SK-N-SH (cell line): Measurements from ENCODE around the genes DDN, DHH and LMBR1L.

DNA sequence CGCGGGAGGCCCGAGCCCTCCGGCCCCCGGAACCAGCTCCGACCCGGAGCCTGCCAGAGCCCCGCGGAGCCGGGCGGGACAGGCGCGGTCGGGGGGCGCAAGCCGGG, 326 bp downstream of the HDAC7 start:
- RRBS, result 3% methylated on average over 5 of the region's 16 CpGs
CAGE:
- cytosol, long polyA plus RNA, result no peak
- long polyA plus RNA, result no peak
- nucleus, long polyA plus RNA, result no peak

GRCh38 chr12:47820956-47821661, 1.4 kb upstream of the HDAC7 start:
- RRBS, result 9% methylated on average over 2 of the region's 15 CpGs
CAGE:
- cytosol, long polyA plus RNA, result no peak
- long polyA plus RNA, result no peak
- nucleus, long polyA plus RNA, result no peak

DNA sequence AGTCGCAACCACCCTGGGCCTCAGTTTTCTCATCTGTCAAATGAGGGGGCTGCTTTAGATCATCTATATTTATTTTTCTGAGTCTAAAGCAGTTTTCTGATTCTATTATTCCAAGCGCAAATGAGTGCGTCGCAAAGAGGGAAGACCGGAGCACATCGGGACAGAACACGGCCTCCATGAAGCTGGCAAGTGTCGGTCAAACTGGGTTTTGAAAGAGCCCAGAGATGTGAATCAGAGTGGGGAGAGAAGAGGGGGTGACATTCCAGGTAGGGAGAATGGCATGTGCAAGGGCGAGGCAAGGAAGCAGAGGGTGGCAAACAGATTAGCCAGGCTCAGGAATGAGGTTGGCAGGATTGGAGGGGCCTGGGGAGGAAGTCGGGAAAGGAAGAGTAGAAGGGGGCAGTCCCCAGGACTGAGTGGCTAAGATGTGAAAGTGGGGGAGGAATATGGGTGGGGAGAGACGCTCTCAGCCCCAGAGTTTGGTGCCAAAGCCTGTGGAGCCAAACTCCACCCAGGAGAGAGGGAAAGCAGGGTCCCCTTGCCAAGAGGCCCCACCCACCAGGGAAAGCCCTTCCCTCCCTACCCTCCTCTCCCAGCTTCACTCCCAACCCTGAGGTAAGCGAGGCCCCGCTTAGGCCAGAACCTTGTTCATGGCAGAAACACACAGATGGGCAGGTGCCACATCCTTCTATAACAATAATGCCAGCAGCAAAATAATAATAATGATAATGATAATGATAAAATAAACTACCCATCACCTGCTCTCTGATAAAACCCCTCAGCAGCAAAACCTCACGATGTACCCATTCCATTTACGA, 5.5 kb upstream of the HDAC7 start:
- RRBS, result no CpG with 5 or more reads among the region's 15 CpGs
CAGE:
- cytosol, long polyA plus RNA, result no peak
- long polyA plus RNA, result no peak
- nucleus, long polyA plus RNA, result no peak

DNA sequence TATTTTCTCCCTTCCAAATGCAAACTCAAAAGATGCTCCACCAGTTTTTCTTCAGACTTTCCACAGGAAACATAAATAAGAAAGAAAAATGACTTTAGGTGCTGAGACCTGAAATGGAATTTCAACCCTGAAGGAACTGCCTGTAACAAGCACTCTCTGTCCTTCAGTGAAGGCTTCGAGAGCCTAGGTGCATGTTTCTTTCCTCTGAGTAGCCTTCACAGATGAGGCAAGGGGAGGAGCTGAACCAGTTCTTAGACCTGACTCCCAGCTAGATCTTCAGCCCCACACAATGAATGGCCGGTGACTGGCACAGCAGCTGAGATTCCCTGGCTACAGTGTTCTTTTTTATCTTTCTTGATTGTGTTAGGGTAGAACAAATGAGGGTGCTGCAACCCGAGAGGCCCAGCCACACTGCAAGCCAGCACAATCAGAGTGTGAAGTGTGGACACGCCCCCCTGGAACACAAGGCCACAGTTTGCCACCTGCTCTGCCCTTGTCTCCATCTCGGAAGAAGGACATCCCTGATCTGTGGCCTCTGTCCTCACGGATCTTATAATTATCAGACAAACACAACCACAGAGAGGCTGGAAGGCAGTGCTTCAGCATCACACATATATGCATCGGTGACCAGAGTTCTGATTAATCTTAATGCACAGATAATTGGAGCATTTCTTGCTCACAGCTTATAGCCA, 19.1 kb upstream of the COL2A1 start:
- RRBS, result no CpG with 5 or more reads among the region's 7 CpGs
CAGE:
- cytosol, long polyA plus RNA, result no peak
- long polyA plus RNA, result no peak
- nucleus, long polyA plus RNA, result no peak

DNA sequence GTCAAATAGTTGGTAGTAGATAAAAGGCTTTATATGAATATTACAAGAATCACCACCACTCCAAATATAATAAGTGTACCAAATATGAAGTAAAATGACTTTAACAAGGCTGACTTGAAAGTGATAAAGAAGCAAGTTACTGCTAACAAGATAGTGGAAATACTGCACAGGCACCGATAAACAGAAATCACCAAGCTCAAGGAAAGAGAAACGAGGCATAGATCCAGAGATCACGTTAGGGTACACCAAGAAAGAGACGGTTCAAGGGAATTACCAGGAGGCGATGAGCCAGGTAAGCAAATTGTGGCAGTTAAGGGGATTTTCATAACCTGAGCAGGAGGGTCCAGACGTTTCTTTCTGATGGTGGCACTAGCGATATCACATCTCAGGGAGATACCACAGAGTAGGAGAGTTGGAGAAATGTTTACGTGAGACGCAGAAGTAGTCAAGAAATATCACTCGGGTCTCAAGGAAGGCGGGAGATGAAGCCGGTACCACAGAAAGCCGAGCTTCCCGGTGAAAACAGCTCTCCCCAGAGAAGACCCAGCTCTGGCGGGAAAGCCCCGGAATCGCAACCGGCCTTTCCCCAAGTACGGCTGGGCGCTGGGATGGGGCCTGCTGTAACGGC, 637 bp downstream of the SENP1 start:
- RRBS, result no CpG with 5 or more reads among the region's 21 CpGs
CAGE:
- cytosol, long polyA plus RNA, result no peak
- long polyA plus RNA, result no peak
- nucleus, long polyA plus RNA, result no peak

DNA sequence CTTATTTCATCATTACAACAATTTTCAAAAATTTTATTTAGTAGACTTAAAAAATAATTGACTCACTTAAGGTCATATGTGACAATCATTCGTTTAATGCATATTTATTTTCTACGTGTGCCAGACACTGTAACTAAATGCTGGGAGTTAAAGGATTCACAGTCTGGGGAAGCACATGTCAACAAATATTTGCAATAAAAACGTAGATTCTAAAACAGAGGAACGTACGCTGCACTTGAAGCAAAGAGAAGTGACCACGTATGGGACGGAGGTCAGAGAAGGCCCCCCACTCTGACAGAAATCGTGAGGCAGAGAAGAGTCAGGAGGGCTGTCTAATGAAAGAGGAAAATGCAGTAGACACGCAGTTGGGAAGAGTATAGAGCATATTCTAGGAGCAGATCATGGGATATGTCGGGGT, 1.1 kb upstream of the ZNF641 start:
- RRBS, result no CpG with 5 or more reads among the region's 10 CpGs
CAGE:
- cytosol, long polyA plus RNA, result no peak
- long polyA plus RNA, result no peak
- nucleus, long polyA plus RNA, result no peak

DNA sequence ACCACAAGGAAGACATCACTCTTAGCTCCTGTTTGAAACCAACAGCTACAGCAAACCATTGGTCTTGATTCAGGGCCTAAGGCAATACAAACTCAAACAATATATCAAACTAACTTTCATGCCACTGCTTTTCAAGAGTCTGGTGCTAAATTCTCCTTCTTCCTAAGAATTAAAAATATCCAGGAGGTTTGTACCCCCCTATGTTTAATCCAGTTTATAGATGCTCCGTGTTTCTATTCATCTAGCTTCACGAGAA, 25.4 kb downstream of the KANSL2 start:
- RRBS, result no CpG with 5 or more reads among the region's 2 CpGs
CAGE:
- cytosol, long polyA plus RNA, result no peak
- long polyA plus RNA, result no peak
- nucleus, long polyA plus RNA, result no peak

- RRBS, result no CpG with 5 or more reads among the region's 12 CpGs
CAGE:
- cytosol, long polyA plus RNA, result no peak
- long polyA plus RNA, result no peak
- nucleus, long polyA plus RNA, result no peak
Measured at GRCh38 chr12:48777927-48778705, 10.8 kb downstream of the ADCY6 start.

GRCh38 chr12:48814613-48815077, 3.7 kb upstream of the CACNB3 start:
- RRBS, result 1% methylated on average over 16 of the region's 42 CpGs
CAGE:
- cytosol, long polyA plus RNA, result no peak
- long polyA plus RNA, result no peak
- nucleus, long polyA plus RNA, result no peak

- RRBS, result no CpG with 5 or more reads among the region's 10 CpGs
CAGE:
- cytosol, long polyA plus RNA, result no peak
- long polyA plus RNA, result no peak
- nucleus, long polyA plus RNA, result no peak
Measured at GRCh38 chr12:48850865-48851309, 1.1 kb downstream of the DDX23 start.

- RRBS, result 4% methylated on average over 9 of the region's 35 CpGs
CAGE:
- cytosol, long polyA plus RNA, result no peak
- long polyA plus RNA, result no peak
- nucleus, long polyA plus RNA, result no peak
Measured at GRCh38 chr12:48999259-49000218, at the start of gene DDN. Gene DDN, minus strand, starts transcription at chr12:48999375.

DNA sequence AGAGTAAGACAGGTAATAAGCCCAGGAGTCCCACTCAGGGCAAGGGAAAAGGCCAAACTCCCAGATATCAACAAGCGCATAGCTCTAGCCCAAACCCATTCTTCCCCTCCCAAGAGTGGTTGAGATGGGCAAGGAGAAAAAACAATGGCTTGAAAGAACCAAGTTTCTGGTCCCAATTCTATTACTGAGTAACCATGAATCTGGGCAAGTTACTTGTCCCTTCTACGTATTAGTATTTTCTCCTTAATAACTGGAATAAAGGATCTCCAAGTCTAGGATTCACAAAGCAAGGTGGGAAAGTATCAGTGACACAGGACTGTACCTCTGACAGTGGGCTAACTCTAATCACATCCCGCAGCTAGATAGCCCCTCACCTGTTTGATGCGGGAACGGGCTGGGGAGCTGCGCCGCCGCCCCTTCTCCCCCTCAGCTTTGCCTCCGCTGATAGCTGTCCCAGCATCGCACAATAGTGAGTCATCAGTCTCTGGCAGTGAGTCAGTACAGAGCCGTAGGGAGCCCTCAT, 11.2 kb downstream of the KMT2D start:
- RRBS, result no CpG with 5 or more reads among the region's 11 CpGs
CAGE:
- cytosol, long polyA plus RNA, result no peak
- long polyA plus RNA, result no peak
- nucleus, long polyA plus RNA, result no peak

DNA sequence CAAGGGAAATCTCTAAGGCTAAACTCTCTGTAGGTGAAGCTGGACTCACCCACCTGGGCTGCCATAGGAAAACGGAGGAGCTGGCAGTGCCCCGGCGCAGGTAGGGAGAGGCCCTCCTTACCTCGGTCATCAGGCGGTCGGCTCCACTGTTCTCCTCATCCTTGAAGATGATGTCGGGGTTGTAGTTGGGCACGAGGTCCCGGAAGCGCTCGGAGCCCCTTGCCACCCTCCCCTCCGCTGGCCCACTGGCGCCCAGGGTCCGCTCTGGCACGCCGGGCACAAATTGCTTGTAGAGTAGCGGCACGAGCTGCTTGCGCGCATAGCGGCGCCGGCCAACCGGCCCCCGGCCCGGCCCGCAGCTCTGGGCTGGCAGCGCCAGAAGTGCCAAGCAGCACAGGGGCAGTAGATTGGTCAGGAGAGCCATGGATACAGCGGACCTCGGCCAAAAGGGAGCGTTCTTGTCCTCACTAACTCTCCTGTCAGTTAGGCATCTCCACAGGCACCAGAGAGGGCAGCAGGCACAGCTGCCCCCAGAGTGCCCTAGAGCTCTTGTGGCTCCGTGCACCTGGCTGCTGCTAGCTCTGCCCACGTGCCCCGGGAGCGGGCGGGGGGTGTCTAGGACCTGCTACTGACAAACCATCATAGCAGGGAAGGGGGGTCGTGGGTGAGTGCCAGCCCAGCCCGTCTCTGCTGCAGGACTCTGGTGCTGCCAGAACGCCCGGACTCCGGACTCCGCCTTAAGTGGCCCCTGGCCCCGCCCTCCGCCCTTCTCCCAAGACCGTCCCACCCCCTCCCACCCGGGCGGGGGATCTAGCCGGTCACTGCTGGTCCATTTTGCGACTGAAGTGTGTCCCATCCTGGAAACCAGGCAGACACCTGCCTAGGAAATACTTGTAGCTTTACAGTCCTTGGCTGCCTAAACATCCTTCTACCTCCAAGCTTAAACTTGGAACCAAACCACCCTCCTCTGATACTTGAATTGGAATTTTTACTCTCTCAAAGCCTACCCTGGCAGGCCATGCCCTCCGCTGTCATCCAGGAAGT, at the start of gene DHH:
Gene DHH (minus strand): TSS at position 713 of the 1,044 bp plus-strand sequence.
- RRBS, result 7% methylated on average over 24 of the region's 50 CpGs
CAGE:
- cytosol, long polyA plus RNA, result no peak
- long polyA plus RNA, result no peak
- nucleus, long polyA plus RNA, result no peak

DNA sequence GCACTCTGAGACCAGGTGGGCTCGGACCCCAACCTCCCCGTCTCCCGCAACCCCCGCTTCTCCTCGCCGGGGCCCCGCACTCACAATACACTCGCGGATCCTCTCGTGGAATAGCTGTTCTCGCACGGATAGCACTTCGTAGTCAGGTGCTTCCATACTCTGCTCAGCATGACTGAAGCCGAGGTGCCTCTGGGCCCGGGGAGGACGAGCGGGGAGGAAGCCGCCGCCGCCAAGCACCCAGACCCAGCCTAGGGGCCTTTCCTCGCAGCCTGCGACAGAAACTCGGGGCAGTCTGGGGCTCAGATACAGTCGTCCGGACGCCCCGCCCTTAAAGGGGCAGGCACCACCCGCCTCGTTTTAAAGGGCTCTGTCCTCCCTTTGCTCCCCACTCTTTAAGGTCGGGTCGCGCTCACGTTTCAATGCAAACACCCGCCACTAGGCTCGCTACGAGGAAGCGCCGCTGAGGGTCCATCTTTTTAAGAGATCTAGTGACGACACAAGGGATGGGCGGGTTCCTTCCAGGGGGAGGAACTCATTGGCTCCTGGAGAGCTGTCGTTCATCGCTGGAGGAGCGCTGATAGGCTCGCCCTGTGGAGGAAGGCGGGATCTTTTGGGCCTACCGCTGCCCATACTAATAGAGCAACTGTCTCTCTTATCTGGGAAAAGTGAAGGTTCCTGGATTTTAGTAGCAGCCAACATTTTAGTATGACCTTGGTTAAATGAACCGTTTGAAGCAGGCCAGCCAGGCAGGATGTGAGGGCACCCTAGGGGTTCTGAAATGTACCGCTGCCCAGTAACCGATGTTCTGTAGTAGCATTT, at the start of gene LMBR1L:
Gene LMBR1L (minus strand): TSS at position 448 of the 819 bp plus-strand sequence.
- RRBS, result 0% methylated on average over 14 of the region's 49 CpGs
CAGE:
- cytosol, long polyA plus RNA, result no peak
- long polyA plus RNA, result no peak
- nucleus, long polyA plus RNA, result no peak

DNA sequence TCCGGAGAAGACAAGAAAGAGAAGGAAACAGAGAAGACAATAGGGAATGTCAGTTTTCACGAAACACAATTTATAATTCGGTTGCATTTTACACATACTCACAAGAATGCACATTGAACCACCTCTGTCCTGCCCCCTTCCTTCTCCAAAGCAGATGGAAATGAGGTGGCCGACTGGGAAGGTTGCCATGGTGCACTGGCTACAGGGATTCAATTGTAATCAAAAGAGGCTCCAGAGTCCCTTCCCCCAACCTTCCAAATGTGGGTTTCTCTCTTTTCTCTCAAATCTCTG, 9.9 kb upstream of the TUBA1A start:
- RRBS, result no CpG with 5 or more reads among the region's 4 CpGs
CAGE:
- cytosol, long polyA plus RNA, result no peak
- long polyA plus RNA, result no peak
- nucleus, long polyA plus RNA, result no peak

GRCh38 chr12:49201217-49201804, 12.4 kb upstream of the TUBA1A start:
- RRBS, result no CpG with 5 or more reads among the region's 3 CpGs
CAGE:
- cytosol, long polyA plus RNA, result no peak
- long polyA plus RNA, result no peak
- nucleus, long polyA plus RNA, result no peak

GRCh38 chr12:49269015-49270028, 4.4 kb downstream of the TUBA1C start:
- RRBS, result no CpG with 5 or more reads among the region's 16 CpGs
CAGE:
- cytosol, long polyA plus RNA, result no peak
- long polyA plus RNA, result no peak
- nucleus, long polyA plus RNA, result no peak

DNA sequence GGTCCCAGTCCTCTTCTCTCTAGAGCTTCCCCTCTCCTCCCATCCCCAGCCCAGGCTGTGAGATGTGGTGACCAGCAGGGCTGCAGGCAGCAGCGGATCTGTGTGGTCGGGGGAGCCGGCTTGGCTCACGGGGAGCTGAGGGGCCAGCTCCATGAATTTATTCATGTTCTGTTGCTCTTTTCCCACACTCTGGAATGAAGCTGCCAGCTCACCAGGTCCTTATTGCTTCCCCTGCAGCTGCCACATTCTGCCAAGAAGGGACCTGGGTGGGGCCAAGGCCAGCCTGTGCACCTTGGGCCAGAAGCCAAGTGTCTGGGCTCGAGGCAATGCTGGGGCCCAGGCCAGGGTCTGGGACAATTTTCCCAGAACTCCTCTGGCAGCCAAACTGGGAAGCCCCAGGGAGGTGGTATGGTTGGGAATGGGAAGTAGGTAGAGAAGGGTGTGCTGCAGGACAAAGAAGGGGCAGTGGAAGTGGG, 2.5 kb upstream of the C1QL4 start:
- RRBS, result no CpG with 5 or more reads among the region's 5 CpGs
CAGE:
- cytosol, long polyA plus RNA, result no peak
- long polyA plus RNA, result no peak
- nucleus, long polyA plus RNA, result no peak

DNA sequence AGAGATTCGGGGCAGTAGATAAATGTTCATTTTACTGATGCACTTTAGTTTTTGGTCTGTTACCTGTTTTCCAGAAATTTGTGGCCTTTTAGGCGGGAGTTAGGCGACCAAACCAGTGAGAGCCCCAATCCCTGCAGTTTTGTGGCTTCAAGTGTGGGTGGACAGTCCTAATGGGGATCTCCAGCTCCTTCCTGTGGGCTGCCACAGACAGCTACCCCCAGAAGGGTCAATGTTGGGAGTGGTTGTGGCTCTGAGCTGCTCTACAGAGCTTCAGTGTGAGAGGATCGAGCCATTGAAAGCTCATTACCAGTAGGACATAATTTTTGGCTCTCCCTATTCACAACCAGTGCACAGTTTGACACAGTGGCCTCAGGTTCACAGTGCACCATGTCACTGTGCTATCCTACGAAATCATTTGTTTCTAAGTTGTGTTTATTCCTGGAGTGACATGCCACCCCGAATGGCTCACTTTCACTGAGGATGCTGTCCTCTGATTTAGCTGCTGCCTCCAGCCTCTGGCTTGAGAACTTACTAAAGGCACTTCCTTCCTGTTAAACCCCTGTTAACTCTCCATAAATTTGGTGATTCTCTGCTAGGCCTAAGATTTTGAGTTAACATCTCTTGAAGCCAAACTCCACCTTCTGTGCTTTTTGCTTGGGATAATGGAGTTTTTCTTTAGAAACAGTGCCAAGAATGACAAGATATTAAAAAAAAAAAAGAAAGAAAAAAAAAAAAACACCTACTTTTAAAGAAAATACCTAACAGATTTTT, 22.8 kb downstream of the TMBIM6 start:
- RRBS, result no CpG with 5 or more reads among the region's 6 CpGs
CAGE:
- cytosol, long polyA plus RNA, result no peak
- long polyA plus RNA, result start-site peak on the minus strand centred at position 620 of the sequence, 76 bp wide, 117 and 105 reads in 2 replicates
- nucleus, long polyA plus RNA, result no peak

- RRBS, result no CpG with 5 or more reads among the region's 6 CpGs
CAGE:
- cytosol, long polyA plus RNA, result no peak
- long polyA plus RNA, result no peak
- nucleus, long polyA plus RNA, result no peak
Measured at GRCh38 chr12:49824861-49825312, 3.3 kb downstream of the NCKAP5L start.